Measurements from ENCODE around the genes NOPCHAP1 and CKAP4.

- PRO-cap: no peak
These were observed 211.6 kb downstream of the CHST11 start for GRCh38 chr12:104668372-104668733.

DNA sequence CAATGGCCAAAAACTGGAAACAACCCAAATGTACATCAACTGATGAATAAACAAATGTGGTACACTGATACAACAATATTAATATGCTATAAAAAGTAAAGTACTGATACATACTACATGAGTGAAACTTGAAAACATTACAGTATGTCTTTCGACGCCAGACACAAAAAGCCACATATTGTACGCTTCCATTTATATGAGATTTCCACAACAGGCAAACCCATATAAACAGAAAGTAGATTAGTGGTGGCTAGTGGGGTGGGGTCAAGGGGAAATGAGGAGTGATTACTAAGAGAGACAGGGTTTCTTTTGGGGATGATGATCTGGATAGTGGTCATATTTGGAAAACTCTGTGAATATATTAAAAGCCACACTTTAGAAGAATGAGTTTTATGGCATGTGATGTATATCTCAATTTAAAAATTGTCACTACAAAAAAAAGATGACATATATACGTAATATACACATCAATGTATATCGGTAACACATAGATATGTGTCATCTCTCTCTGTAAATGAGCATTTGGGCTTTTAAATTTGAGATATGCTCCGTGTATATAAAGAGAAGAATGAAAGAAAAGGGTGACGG, 887 bp downstream of the SLC41A2 start:
- PRO-cap: no peak

DNA sequence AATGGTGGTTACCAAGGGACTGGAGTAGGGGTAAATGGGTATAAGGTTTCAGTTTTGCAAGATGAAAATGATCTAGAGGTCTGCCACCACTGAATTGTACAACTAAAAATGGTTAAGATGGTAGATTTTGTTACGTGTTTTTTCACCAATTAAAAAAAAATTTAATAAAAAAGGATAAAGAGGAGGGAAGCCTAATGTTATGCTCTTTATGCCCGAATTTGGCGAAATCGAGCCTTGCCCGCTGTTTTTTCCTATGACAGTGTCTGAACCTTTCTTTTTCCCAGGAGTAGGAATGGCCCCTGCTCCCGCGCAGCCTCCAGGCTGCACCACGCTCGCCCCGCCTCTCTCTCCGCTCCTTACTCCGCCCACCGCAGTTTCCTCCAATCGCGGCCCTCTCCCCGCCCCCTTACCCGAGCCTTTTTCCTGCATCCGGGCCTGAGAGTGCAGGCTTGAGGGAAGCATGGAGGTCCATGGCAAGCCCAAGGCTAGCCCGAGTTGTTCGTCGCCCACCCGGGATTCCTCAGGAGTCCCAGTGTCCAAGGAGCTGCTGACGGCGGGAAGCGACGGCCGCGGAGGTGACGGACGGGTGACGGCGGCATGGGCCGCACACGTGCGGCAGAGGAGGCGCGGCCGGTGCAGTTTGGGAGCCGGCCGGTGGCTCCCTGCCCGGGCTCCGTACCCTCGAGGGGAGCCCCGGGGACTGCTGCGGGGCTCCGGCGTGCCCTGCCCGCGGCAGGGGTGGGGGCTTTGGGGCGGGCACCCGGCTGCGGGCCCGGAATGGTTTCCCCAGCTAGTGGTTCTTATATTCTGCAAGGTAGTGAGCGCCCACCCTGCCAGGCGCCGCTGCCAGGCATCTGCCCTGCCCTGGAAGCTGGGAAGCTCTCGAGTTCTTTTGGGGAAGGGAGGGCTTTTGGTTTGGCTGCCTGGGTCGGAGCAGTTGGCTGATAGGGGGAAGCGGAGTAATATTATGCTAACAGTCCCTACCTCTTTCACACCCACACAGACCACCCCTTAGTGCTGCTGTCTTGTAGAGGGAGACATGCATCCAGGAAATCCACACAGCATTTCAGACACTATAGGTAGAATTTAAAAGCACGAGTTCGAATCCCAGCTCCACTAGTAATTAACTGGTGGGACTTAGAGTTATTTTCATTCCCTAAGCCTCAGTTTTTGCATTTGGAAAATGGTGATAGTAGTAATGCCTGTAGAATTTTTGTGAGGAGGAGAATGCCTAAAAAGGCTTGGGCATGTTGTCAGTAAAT, at the start of gene NOPCHAP1:
TSS of gene NOPCHAP1 (plus strand) at position 424 of the 1,262 bp plus-strand sequence.
- PRO-cap: bidirectional peak, plus-strand start at position 446 of the sequence, minus-strand start at position 330 of the sequence

GRCh38 chr12:105092310-105092713, 8.1 kb upstream of the ALDH1L2 start:
- PRO-cap: no peak

DNA sequence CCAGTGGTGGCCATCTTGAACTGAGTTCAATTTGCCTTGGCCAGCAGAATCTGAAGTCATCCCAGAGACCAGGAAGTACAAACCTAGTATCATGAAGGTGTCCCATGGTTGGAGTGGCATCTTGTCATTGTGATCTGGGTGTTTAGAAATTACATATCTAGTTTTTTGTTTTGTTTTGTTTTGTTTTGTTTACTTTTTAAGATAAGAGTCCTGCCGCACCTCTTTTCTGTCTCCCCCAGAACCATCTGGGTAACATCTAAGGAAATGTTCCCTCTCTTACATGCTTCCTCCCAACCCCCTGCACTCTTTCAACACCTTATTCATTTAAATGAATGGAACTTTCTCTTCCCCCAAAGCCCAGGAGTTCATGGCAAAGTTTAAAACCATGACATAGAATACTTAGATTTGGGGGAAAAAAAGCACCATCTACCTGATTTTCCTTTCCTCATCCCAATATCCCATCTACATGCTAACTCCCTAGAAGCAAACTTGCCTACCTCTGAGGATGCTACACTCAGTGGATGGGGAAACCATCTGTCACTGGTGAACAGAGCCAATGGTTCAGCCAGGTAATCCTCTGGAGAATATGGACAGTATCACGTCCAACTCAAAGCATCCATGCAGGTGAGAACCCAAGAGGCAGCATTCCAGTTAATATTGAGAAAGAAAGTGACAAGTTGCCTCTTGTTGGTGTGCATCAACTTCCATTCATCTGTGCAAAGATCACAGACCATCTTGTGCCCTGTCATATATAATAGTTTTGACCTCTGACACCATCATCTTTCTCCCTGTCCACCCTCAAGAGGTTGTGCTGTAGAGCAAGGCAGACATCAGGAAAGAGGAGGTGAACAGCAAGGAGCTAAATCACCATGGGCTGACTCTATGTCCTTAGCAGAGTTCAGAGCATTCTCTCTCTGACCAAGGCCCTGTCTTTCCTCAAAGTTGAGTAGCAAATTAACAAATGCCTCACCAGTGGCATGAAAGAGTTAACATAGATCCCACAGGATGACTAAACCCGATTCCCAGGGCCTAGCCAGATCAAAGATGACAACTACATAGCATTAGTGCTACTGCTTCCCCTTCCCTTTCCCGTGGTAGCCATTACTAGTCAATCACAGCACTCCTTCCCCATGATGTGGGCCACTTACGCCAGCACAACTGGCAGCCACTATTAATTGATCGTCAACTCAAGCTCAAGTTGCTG, 73.2 kb downstream of the NUAK1 start:
- PRO-cap: no peak

DNA sequence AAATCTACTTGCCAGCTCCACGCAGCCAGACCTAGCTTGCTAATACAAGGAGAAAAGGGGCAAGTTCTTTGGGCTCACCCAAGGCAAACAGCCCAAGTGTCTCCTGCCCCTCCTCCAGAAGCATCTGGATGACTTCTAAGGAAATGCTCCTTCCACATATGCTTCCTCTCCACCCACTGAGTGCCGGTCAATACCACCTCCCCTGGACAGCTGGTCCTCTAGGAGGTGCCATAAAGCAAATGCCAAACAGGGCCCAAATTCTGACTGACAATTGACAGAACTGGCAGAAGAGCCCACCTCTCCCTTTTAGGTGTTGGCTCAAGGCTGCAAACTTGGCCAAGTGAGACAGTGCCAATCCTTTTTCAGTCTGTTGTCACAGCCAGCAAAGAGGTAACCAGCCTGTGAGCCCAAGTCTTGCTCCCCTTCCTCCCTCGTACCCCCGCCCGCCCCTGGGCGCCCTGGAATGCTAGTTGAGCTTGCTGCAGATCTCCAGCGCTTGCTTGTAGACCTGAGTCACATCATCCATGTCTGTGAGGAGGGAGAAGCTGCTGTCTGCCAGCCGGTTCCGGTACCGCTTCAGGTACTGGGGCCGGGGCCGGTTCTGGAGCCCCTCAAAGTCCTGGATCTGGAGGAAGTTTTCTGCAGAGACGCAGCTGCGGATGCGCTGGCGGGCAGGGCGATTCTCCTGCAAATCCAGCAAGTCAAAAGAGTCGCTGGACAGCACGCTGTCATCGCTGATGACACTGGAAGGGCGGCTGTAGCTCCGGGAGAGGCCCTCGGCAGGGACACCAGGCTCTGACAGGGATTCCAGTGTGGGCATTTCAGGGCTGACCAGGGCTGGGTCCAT, 72.2 kb downstream of the NUAK1 start:
- PRO-cap: no peak

GRCh38 chr12:106102963-106103610, 35.7 kb downstream of the NUAK1 start:
- PRO-cap: no peak

DNA sequence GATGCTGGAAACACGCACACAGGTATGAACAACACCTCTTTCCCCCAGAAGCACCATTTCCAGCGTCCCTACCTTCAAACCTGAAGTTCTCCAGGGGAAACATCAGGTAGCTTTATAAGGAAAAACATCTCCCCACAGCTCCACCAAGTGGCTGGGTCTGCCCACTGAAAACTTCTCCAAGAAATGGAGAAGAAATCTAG, 10.3 kb upstream of the NUAK1 start:
- PRO-cap: no peak

- PRO-cap: no peak
These were observed 1.0 kb downstream of the CKAP4 start for GRCh38 chr12:106246785-106247198.

DNA sequence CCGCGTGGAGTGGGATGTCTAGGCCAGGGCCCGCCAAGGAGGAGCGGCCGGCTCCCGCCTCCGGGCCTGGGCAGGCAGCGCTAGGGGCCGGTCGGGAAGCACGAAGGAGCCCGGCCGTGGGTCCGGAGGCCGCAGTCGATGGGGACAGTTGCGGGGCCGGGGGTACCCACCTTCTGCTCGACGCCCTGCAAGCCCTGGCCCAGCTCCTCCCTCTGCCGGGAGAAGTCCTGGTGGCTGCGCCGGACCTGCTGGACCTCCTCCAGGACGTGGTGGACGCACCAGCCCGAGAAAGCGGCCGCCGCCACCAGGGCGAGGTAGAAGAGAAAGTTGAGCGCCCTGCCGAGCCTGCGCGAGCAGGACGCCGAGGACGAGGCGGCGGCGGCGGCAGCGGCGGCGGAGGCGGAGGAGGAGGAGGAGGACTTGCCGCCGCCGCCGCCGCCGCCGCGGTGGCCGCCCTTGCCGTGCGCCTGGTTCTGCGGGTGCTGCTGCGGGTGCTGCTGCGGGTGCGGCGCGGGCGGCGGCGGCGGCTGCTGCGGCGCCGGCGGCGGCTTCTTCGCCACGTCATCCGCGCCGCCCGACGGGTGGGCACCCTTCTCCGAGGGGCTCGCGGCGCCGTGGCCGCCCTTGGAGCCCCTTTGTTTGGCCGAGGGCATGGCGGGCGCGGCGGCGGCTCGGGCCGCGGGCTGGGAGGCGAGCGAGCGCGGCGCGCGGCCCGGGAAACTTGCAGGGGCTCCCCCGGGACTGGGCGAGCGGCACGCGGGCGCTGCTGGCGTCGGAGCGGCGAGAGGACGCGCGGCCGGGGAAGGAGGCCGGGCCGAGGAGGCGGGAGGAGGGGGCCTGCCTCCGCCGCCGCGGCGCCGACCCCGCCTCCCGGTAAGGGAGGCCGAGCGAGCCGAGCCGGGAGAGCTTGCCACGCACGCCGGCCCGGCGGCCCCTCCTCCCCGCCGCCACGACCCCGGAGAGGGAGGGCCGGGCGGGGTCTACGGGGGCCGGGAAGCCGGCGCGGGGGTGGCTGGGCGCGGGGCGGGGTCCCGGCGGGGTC, at the start of gene CKAP4:
TSS of gene CKAP4 (minus strand) at position 822 of the 1,042 bp plus-strand sequence.
- PRO-cap: bidirectional peak, plus-strand start at position 886 of the sequence, minus-strand start at position 779 of the sequence

GRCh38 chr12:106254595-106254996, 6.8 kb upstream of the CKAP4 start:
- PRO-cap: no peak

DNA sequence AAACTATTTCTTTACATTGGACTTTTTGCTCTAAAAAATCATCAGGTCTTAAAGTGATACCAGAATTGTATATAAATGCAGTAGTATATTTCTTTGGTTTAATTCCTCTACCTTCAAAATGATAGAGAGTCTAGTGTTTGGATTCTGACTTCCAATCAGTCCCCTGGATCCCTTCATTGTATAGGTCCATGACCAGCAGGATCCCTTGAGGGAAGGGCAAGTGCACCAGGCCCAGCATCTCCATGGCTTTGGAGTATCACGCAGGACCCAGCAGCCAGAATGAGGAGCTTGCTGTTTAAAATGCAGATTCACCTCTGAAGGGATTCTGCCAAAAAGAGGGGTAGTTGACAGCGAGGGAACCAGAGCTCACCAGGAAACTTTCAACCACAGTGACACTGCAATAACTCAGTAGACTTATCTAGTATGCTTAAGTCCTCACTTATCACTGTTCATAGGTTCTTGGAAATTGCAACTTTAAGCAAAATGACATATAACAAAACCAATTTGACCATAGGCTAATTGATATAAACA, 21.2 kb upstream of the CKAP4 start:
- PRO-cap: no peak

- PRO-cap: no peak
These were observed 26.7 kb upstream of the CKAP4 start for GRCh38 chr12:106274257-106275213.

- PRO-cap: no peak
These were observed 4.4 kb downstream of the RFX4 start for GRCh38 chr12:106586910-106587920.

- PRO-cap: bidirectional peak, plus-strand start at chr12:107027917, minus-strand start at chr12:107027703
These were observed 40.6 kb upstream of the MTERF2 start for GRCh38 chr12:107027392-107028019.

DNA sequence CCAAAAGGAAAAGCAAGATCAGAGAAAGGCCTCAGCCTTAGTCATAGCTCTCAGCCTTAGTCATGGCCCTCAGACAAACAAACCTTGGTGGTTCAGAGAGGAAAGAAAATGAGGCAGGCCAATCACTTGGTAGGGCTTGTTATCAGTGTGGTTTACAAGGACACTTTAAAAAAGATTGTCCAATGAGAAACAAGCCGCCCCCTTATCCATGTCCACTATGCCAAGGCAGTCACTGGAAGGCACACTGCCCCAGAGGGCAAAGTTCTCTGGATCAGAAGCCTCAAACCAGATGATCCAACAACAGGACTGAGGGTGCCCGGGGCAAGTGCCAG, 103.9 kb upstream of the ABTB3 start:
- PRO-cap: no peak

GRCh38 chr12:107348938-107349337, 30.7 kb downstream of the ABTB3 start:
- PRO-cap: no peak

DNA sequence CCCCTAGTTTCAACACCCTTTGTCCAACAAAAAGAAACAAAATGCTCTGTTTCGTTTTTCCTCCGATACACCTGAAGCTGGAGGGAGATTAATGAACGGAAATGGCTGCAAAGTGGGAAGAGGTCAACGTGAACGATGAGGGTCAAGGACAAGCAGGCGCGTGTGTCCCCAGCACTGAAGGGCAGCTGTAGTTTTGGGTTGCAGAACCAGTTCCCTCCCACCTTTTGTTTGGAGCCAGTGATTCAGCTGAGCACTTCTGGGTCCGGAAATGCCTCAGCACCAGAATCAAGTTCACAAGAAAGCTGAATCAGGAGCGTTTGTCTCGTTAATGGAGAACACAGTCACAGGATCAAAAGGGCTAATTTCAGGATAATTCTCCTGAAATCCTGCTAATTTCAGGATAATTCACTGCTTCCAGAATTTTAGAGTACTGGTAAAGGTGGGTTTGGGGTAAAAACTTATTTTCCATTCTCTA, 51.0 kb upstream of the PWP1 start:
- PRO-cap: no peak

DNA sequence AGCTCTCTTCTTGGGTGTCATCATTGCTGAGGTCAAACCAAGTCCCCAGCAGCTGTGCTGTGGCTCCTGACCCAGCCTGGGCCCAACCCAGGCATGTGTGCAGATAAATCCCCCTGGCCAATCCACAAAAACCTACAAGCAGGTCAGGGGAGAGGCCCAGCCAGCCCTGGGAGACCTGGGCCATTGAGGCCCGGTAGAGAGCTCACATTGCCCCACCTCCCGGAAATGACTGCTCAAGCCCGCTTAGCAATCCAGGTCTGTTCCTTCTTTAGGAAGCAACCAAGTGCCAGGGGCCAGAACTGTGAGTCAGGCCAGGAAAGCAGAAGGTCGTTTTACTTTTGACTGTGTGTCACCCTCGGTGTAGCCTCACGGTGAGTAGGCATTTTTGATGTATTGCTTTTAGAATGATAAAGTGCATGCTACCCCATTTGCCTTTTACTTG, 25.5 kb upstream of the PWP1 start:
- PRO-cap: no peak

DNA sequence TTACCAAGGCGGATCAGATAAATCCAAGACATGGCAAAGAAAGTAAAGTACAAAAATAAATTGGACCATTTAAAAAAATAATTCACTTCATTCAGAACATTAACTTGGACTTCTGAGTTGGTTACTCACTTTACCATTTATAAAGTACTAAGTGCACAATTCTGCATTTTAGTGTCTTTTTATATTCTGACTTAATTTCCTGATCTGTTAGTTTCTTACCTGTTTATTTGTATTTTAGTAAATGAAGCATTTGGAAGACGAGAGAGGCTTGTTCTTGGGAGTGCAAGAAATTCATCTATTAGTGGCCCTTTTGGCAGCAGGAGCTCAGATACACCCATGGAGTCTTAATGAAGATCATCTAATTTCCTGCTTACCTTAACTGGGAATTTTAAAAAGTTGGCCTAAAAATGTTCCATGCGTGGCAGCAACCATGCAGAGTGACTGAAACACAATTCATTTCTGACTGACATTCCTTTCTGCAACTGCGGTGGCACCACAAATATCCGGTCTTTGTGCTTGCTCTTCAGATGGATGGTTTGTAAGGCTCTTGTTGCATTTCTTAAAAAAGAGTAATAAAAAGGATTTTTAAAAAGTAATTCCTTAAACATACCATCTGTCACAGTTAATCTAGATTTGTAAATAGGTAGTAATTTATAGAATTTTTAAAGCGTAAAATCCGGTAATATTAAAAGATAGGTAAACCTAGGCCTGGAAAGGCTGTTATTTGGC, 26.4 kb downstream of the PWP1 start:
- PRO-cap: no peak